ReNcell CX (cell line): ENCODE measurements around a stretch of chr2.

- PRO-cap = no peak
These were observed 74.0 kb downstream of the ACSL3 start for GRCh38 chr2:222934829-222935336.

- PRO-cap = no peak
These were observed 88.7 kb downstream of the ACSL3 start for GRCh38 chr2:222949516-222949888.

GRCh38 chr2:223896629-223897159 lies 48.4 kb downstream of the WDFY1 start:
- PRO-cap = no peak

GRCh38 chr2:224484910-224485714 lies 83.2 kb upstream of the FAM124B start:
- PRO-cap = no peak

DNA sequence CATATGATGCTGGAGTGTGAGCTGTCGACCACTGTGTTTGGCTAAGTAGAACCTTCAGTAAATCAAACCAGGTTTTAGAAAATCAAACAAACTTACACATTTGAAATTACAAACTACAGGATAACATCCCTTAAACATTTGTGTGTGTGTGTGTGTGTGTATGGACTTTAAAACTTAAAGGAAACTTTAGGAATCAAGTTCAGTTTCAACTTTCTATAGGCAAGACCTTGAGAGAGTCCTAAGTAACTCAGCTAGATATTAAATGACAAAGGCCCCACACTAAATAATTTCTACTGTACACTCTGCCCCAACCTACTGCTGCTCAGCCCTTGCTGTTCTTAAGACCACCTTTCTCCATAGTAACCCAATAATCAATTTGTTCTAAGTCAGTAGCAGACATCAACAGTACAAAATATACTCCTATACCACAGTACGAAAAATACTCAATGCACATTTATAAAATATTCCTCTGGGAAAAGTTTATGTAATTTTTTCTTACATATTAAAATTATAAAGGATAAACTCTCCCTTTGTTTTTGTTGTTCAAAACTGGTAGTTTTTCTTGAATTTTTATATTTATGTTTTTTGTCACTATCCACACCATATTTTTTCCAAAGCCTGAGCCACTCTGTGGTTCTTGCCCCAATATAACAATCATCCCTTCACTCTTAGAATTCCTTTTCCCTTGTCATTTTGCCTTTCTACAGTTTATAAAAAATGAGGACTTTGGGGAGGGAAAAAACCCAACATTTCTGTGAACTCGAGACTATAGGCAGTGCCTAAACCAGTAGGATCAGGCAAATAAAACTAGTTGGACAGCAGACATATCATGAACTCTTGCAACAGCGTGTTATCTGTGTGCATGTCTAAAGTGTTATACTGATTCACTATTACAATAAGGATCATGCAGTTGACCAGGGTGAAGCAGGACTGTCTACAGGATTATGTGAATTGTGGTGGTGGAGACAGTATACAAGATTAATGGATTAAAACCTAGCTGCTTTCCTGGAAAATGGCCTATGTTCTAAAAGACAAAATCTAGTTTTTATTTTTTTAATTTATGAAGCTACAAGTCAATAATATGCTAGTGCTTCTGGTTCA lies 87.0 kb downstream of the CUL3 start:
- PRO-cap = no peak

DNA sequence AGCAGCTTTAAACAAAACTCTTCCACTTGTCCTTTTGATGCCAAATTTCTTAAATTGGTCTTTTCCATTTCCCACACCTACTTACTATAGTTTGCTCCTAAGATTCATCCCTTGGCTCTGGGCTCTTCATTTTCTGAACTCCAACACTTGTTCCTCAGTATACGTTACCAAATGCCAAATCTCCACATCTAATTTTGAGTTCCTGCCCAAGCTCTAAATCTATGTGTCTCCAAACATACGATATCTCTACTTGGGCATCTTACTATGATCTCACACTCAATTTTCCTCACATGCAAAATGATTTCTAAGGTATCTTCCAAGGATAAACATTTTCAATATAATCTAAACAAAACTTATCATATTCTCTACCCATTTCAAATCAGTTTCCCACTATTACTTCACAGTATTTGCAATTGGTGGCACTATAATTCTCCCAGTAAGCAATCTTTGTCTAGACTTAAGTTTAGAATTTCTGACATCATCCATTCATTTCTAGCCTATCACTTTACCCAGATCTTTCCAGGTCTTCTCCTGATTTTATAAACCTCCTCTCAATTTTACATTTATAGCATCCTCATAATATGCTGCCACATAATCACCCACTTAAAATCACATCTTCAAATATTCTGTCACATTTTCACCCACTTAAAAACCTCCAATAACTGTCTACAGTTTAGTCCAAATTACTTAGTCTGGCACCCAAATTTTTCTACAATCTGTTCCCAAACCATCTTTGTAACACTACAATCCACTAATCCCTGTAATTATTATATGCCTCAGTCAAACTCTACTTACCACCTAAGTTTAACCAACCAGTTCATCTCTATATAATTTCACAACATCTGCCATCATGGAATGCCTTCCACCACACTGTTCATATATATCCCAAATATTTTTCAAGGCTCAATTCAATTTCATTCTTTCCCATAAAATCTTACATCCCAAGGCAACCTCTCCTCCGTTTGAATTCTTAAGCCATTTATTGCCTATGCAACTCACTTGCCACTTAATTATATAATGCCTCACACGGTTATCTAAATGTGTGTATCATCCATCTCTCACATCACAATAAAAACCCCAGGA lies 30.0 kb downstream of the CUL3 start:
- PRO-cap = no peak

- PRO-cap = no peak
These were observed 97.9 kb downstream of the DOCK10 start for GRCh38 chr2:224944401-224944768.

DNA sequence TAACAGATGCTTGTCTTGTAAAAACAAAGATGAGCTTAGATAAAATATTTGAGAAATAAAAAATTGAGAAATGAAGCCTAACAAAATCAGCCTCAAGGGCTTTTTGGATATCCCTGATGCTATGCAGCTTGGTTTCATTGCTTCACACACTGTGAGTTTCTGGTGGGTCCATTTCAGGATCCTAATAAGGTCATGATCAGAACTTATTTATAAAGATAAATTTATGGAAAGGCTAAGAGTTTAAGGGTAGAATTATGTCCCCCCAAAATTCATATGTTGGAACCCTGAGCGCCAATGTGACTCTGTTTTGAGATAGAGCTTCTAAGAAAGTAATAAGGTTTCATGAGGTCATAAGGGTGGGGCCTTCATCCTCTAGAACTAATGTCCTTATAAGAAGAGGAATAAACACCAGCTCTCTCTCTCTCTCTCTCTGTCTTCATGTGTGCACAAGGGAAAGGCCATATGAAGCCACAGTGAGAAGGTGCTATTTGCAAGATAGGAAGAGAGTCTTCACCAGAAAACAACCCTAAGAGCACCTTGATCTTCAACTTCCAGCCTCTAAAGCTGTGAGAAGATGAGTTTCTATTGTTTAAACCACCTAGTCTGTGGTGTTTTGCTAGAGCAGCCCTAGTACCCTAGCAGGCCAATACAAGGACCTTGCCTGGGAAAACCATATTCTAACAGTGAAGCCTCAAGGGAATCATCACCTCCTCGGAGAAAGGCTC lies 55.9 kb downstream of the DOCK10 start:
- PRO-cap = no peak

DNA sequence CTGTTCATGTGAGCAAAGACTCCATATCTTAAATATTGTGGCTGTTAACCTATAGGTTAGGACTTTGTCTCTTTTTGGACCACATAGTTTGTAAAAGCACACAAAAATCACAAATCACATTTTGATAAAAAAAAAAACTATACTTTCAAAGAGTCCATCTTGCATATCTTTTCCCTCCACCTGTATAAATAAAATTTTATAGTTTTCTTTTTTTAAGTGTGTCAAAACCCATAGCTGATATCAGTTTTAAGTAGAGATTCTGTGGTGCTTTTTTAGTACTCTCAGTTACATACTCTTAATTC lies 82.8 kb upstream of the DOCK10 start:
- PRO-cap = no peak

GRCh38 chr2:225399935-225400865 lies 690 bp downstream of the NYAP2 start:
- PRO-cap = no peak

DNA sequence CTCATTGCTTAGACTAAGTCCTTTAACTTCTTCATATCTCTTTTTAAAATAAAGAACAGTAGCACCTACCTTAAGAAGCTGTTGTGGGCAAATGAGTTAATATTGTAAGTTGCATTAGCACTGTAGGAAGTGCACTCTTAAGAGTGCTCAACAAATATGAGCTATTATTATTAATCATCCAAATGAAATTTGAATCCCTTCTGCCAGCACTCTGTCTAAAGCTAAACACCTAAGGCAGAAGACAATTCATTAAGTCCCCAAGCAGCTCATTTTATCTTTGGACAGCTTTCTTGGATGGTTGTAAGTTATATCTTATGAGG lies 52.6 kb downstream of the NYAP2 start:
- PRO-cap = no peak

GRCh38 chr2:225462839-225463305 lies 63.4 kb downstream of the NYAP2 start:
- PRO-cap = no peak

DNA sequence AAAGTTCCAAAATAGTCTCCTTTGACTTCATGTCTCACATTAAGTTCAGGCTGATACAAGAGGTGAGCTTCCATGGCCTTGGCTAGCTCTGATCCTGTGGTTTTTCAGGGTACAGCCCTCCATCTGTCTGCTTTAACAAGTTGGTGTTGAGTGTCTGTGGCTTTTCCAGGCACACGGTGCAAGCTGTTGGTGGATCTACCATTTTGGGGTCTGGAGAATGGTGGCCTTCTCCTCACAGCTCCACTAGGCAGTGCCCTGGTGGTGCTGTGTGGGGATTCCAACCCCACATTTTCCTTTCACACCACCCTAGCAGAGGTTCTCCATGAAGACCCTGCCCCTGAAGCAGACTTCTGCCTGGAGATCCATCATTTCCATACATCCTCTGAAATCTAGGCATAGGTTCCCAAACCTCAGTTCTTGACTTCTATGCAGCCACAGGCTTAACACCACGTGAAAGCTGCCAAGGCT lies 618.8 kb downstream of the NYAP2 start:
- PRO-cap = no peak

- PRO-cap = no peak
These were observed 631.2 kb downstream of the IRS1 start for GRCh38 chr2:226168353-226168985.

DNA sequence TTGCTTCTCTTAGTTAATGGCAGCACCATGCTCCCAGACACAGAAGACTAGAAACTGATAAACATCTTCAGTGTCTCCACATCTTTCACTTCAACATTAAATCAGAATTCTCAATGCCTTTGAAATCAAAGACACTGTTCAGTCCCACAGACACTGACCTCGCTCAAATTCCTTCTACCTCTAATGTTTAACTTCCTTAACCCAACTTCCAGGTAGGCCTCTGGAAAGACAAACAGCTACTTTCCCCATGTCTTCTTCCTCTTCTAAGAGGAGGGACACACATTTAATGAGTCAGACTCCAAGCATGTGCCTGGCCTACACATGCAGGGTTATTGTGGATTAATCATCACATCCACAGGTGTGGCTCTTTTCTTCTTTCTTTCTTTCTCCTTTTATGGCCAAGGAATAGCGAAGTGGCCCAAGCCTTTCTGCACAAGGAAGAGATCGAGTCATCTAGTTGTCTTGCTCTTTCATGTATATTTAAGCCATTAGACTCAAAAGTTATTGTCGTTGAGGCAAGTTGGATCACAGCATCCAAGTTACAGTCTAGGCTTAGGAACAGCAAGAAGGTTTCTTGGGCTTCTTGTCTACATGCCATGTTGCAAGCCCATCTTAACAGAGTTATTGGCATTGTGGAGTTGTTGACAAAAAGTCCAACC lies 387.8 kb downstream of the IRS1 start:
- PRO-cap = no peak

- PRO-cap = no peak
These were observed 333.2 kb downstream of the IRS1 start for GRCh38 chr2:226466144-226467120.

- PRO-cap = no peak
These were observed 259.4 kb downstream of the IRS1 start for GRCh38 chr2:226540158-226540689.

DNA sequence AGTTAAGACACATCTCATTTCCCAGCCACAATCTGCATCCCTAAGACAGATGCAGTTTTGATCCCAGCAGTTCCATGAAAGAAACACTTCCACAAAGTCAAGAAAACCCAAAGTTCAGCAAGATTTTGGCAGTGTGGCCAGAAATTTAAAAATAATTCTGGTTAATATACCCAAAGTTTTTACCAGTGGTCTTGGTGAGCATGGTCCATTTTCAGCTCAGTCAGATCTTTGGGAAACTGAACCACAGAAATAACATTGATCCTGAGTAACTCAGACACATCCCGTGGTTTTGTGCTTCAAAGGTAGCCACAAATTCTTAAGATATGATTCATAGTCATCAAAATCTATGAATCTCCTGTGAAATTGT lies 147.4 kb downstream of the IRS1 start:
- PRO-cap = no peak

DNA sequence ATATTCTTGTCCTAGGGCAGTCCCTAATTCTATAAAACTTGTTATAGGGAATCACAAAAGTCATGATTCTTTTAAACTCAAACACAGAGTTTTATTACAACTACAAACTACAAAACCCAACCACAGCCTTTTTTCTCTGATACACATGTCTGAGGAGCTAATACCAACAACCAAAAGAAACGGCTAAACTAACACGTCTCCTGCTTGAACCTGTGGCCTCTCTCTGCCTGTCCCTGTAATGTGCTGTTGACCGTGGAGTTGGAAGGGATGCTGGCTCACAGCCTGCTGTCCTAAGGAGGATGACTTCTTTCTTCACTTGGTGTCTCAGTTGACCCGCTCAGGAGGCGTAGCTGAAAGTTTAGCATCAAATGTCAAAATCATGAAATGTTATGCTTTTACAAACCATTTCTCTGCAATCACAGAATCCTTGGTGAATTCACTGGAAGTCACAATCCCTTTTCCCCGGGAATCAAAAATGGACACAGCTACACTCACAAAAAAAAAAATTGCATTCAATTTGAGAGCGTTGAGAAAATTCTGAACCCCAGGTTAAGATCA lies 74.5 kb downstream of the IRS1 start:
- PRO-cap = no peak

DNA sequence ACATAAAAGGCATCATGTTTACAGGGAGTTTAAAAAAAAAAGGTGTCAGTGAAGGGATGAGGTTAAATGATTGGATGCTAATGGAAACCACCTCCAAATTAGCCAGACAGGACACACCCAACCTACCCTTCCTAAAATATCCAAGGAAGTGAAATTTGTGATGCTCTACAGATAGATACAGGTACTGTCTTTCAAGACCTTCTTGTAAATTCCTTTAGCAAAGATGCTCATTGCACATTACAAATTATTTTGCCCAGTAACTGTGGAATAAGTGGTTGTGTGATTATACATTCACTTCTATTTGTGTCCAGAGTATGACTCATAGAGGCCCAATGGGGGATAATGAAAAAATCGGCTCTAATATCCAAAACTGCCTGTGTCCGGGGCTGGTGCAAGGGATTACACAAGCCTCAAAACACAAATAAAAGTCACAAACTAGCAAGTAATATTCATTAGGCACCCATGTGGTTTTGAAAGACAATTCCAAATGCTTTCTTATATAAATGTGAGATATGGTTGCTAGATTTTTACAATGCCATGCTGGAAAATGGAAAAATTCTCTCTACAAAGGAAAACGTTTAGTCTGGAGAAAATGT lies 40.8 kb downstream of the IRS1 start:
- PRO-cap = no peak